ENCODE data around the genes BSPH1, CABP5, SPHK2 and SNRNP70.

- RAMPAGE, long total RNA, result no peak
Observed at GRCh38 chr19:47992110-47992402, at the start of gene BSPH1. Gene BSPH1, minus strand, starts transcription at chr19:47992170.

GRCh38 chr19:48044011-48044210 lies at the start of gene CABP5:
Gene CABP5, minus strand, starts transcription at chr19:48044079.
- RAMPAGE, long total RNA, result no peak
- RRBS, result no CpG with 5 or more reads among the region's 4 CpGs

GRCh38 chr19:48121741-48122536 lies 11.3 kb upstream of the PLA2G4C start:
- RAMPAGE, long total RNA, result no peak
- RRBS, result 76% methylated on average over 1 of the region's 23 CpGs

DNA sequence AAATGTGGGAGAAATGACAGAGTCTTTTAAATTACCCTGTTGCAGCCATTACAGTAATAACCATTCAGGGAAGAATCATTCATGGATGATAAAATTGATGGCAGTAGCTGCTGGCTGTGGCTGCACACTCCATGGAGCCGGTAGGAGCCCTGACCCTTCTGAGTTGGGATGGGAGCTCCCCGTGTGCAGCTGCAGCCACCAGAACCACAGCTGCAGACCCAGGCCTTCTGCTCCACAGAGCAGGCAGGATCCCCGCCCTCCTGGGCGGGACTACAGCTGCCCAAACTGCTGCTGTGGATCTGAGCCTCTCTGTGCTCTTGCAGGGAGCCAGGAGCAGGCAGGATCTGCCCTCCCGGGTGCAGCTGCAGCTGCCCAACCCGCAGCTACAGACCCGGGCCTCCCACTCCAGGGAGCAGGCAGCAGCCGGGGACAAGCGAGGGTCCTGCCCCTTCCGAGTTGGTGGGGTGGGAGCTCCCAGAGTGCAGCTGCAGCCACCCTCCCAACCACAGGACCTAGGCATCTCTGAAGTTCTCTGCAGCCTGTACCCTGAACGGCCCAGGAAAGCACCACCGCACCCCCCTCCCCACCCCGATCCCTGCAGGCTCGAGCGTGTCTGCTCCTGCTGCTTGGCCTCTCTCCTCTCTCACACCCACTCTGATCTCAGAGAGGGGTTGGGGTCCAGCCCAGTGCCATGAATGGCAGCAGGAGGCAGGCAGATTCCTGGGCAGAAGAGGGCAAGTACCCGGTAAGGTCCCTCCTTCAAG lies 13.1 kb downstream of the ODAD1 start:
- RAMPAGE, long total RNA, result no peak
- RRBS, result no CpG with 5 or more reads among the region's 16 CpGs

- RAMPAGE, long total RNA, result no peak
- RRBS, result 71% methylated on average over 2 of the region's 16 CpGs
Observed at GRCh38 chr19:48368846-48369446, 4.8 kb downstream of the SYNGR4 start.

GRCh38 chr19:48384009-48384573 lies 7.3 kb downstream of the KDELR1 start:
- RAMPAGE, long total RNA, result no peak
- RRBS, result 97% methylated on average over 3 of the region's 21 CpGs

- RAMPAGE, long total RNA, result no peak
- RRBS, result no CpG with 5 or more reads among the region's 6 CpGs
Observed at GRCh38 chr19:48452226-48452660, 3.1 kb upstream of the KCNJ14 start.

DNA sequence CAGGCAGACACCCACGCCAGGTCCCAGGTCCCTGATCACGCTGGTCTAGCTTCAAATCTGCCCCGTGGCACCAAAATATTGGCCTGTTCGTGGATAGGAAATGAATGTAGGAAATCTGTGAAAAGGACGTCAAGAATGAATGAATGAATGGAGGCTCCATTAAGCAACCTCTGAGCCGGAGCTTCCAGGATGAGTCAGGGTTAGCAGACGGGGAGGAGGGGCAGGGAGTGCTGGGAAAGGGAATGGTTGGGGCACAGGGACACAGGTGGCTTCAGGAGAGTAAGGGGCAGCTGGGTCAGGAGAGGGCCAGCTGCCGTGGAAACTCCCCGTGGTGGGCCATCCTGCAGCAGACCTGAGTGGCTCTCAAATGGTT lies 4.2 kb downstream of the SULT2B1 start:
- RAMPAGE, long total RNA, result no peak
- RRBS, result no CpG with 5 or more reads among the region's 9 CpGs

DNA sequence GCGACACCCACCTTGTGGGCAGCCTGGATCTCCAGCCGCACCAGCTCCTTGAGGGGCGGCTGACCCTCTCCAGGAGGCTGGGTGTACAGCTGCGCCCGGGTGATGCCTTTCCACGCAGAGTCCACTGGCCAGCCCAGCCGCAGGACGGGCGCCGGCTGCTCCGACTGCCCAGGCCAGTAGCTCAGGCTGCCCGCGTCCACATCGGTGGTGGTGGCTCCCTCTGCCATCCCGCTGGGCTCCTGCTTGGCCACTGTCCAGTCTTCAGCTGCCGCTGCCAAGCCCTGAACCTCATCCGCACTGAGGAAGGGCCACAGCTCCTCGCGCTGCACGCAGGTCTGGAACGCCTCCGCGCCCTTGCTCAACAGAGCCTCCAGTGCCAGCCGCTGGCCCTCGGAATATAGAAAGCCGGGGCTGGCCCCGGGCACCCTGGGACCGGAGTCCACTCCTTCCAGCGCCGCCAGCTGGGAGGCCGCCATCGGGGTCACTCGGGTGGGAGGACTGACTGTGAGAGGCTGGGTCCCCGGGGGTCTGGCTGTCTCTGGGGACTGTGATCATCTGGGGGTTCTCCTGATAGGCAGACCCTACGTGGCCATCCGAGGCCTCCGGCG lies 1.9 kb downstream of the FAM83E start:
- RAMPAGE, long total RNA, result no peak
- RRBS, result 84% methylated on average over 13 of the region's 38 CpGs

- RAMPAGE, long total RNA, result no peak
- RRBS, result no CpG with 5 or more reads among the region's 10 CpGs
Observed at GRCh38 chr19:48617556-48618398, 1.2 kb downstream of the RPL18 start.

- RAMPAGE, long total RNA, result start-site peak on the minus strand at chr19:48619155-48619185, 8,643 and 19,393 reads in 2 replicates
- RRBS, result 2% methylated on average over 24 of the region's 66 CpGs
Observed at GRCh38 chr19:48619076-48620180, at the start of gene SPHK2. Gene SPHK2, plus strand, starts transcription at chr19:48619506.

DNA sequence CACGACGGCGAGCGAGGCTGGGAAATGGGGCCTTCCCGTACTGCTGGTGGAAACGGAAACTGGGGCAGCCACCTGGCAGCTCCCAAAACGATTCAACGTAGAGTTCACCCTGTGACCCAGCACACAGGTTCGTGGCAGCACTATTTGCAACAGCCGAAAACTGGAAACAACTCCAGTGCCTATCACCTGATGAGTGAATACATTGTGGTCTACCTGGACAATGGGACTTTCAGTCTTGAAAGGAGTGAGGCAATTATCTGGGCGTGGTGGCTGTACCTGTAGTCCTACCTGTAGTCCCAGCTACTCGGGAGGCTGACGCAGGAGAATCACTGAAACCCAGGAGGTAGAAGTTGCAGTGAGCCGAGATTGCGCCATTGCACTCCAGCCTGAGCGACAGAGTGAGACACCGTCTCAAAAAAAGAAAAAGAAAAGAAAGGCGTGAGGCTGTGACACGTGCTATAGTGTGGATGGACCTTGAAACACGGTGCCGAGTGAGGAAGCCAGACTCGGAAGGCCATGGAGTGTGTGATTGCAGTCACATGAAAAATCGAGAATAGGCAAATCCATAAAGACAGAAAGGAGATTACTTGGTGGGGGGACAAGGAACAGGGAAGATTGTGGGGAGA lies 4.0 kb upstream of the NTN5 start:
- RAMPAGE, long total RNA, result no peak
- RRBS, result no CpG with 5 or more reads among the region's 23 CpGs

DNA sequence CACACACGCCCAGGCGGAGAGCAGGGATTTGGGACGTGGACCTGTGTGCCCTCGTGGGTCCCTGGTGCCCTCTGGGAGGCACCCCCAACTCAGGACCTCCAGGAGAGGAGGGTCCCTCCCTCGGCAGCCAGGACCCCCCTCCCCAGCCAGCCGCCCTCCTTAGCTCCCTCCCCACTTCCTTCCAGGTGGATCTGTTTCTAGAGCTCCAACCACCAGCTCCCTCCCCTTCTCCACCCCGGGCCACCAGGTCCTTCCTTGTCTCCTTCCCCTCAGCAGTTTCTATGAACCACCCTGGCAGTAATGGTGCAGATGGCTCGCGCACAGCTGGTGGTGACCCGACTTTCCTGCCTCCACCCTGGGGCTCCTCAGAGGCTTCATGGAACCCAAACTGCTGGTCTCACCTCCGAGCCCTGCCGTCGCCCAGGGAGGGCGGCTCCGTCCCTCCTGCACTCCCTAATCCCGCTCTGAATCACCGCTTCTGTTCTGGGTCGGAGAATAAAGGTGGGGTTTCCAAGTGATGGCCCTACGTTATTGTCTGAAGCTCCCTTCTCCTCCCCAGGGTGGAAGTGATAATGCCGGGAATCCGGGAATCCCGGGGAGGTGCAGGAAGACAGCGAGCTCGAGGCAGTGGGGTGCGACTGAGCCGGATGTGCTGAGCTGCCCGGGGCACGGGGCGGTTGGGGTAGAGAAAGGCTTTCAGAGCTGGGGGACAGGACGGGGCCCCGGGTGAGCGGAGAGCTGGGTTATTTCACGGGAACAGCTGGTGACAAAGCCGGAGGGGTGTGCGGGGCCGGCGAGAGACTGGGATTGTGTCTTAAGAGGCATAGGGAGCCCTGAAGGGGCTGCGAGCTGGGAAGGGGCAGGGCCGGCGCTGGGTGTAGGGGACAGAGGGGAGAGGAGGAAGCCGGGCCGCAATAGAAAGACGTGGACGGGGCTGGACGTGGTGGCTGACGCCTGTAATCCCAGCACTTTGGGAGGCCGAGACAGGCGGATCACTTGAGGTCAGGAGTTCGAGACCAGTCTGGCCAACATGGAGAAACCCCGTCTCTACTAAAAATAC lies 691 bp downstream of the FUT2 start:
- RAMPAGE, long total RNA, result no peak
- RRBS, result 7% methylated on average over 17 of the region's 50 CpGs

DNA sequence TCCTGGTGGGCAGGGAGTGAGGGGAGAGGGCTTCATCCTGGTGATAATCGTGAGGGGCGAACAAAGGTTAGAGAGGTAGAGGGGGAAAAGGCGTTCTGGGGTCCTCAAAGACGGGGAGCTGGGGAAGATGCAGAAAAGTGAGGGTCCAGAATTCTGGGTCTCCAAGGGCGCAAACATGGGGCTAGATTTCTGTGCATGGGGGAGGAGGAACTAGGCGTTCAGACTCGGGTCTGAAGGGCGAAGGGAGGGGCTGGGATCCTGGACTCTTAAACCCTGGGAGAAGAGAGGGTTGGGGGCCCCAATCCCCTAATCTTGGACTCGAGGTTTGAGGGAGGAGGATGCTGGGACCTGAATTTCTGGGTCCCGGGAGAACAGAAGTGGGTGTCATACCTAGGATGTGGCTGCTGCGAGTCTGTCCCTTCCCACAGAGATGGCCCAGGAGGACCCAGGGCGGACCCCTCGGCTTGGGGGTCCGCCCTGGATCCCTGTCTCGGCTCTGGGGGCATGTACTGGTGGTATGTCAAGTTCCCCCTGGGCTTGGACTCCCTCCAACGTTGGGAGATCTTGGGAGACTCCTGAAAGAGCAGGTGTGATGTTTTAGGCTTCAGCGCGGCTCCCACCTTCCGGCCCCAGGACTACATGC lies 4.5 kb downstream of the MAMSTR start:
- RAMPAGE, long total RNA, result no peak
- RRBS, result no CpG with 5 or more reads among the region's 19 CpGs

DNA sequence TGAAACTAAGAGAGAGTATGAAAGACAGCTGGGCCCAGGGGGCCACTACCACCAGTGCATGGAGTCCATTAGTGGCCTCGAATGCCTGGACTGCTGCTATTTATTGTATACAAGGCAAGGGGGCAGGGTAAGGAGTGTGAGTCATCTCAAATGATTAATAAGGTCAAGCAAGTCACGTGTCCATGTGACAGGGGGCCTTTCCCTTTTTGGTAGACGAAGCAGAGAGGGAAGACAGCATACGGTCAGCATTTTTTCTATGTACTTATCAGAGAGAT lies 25.4 kb downstream of the FGF21 start:
- RAMPAGE, long total RNA, result no peak
- RRBS, result no CpG with 5 or more reads among the region's 4 CpGs

DNA sequence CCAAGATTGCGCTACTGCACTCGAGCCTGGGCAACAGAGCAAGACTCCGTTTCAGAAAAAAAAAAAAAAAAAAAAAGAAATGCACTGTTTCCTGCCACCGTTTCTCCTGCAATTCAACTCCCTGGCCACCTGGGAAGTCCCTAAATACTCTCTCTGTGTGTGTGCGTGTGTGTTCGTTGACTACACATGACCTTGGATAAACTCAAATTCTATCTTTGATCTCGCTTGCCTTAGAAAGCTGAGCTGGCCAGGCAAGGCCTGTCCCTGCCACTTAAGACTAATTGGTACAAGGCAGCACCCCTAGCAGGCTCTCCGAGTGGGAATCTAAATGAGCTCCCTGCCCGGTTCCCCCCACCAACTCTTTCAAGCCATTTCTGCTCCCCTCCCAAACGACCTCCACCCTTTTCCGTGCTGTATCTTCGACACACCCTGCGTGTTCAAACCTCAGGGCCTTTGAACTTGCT lies 5.2 kb upstream of the BCAT2 start:
- RAMPAGE, long total RNA, result no peak
- RRBS, result no CpG with 5 or more reads among the region's 13 CpGs

DNA sequence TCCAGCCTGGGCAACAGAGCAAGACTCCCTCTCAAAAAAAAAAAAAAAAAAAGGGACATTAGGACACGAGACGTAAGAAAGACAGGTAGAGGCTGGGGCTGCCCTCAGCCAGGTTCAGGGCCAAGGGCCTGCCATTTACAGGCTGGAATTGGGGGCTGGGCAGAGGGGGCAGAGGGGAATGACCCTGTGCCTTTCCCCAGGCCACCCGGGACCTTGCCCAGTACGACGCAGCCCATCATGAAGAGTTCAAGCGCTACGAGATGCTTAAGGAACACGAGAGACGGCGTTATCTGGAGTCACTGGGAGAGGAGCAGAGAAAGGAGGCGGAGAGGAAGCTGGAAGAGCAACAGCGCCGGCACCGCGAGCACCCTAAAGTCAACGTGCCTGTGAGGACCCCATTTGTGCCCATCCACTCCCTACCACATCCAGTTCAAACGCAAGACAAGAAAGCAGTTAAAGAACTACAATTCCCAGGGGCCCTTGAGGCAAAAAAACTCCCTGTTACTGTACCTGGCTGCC lies 12.8 kb downstream of the NUCB1 start:
- RAMPAGE, long total RNA, result no peak
- RRBS, result no CpG with 5 or more reads among the region's 17 CpGs

- RAMPAGE, long total RNA, result no peak
- RRBS, result no CpG with 5 or more reads among the region's 32 CpGs
Observed at GRCh38 chr19:48963366-48964274, 1.5 kb upstream of the FTL start.

DNA sequence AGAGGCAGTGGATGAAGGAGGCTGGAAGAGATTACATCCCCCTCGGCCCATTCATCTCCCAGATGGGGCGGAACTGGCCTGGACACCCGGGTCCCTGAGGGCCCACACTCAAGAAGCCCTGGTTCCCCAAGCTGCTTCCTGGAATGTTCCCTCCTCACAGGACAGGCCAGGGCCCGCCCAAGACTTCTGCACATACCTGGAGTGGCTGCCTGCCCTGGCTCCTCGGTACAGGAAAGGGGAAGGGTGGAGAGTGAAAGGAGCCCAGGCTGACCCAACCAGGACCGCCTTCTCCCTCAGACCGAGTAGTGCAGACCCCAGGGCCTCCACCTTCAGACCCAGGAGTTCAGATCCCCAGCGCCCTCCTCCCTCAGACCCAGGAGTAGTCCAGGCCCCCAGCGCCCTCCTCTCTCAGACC lies 536 bp downstream of the NTF4 start:
- RAMPAGE, long total RNA, result no peak
- RRBS, result no CpG with 5 or more reads among the region's 9 CpGs

GRCh38 chr19:49084853-49086321 lies at the start of gene SNRNP70:
Gene SNRNP70, plus strand, starts transcription at chr19:49085451.
- RAMPAGE, long total RNA, result start-site peak on the plus strand at chr19:49085419-49085522, 2,325 and 2,824 reads in 2 replicates
- RRBS, result 1% methylated on average over 38 of the region's 111 CpGs

Data from cardiac muscle cell (in vitro differentiated cells and primary cell).